ENCODE results near the gene CLEC4D.

DNA sequence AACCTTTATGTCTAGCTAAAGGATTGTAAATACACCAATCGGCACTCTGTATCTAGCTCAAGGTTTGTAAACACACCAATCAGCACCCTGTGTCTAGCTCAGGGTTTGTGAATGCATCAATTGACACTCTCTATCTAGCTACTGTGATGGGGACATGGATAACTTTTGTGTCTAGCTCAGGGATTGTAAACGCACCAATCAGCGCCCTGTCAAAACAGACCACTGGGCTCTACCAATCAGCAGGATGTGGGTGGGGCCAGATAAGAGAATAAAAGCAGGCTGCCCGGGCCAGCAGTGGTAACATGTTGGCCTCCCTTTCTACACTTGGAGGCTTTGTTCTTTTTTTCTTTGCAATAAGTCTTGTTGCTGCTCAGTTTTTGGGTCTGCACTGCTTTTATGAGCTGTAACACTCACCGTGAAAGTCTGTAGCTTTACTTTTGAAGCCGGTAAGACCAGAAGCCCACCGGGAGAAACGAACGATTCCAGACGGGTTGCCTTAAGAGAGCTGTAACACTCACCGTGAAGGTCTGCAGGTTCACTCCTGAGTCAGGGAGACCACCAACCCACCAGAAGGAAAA is 9.1 kb upstream of the SLC2A14 start:
- RRBS: no CpG with 5 or more reads among the region's 11 CpGs

- RRBS: no CpG with 5 or more reads among the region's 4 CpGs
Measured at GRCh38 chr12:7926914-7927322, 9.1 kb downstream of the SLC2A3 start.

- RRBS: no CpG with 5 or more reads among the region's 9 CpGs
Measured at GRCh38 chr12:7935374-7935821, 589 bp downstream of the SLC2A3 start.

DNA sequence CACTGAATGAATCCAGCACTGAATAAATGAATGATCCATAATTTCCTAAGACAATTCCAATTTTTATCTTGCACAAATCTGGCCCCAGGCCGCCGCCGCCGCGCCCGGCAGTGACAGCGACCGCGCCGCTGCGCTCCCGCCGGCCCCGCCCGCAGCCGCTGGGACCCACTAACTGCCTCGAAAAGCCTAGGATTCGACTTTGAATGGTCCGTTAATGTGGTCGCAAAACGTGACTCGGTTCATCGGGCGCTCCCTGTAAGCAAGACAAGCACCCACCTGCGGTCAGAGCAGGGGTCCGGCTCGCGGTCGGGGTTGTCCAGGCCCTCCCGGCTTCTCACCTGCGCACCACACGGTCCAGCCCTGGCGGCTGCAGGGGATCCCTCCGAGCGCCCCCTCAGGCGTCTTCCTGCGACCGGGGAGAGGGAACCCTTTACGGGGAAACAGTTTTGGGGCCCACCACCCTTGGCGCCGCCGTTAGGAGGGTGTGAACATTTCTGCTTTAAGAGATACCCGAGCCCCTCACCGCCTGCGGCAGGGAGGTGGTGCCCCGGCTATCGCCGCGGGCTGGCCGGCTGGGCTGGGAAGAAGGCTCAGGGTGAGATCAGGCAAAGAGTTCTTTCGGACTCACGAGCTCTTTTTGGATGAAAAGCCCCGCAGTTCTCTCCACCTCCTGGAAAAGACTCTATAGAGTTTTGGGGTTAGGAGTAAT is 13.7 kb upstream of the FOXJ2 start:
- RRBS: 44% methylated on average over 10 of the region's 53 CpGs

GRCh38 chr12:8221328-8221499 is 6.2 kb downstream of the FAM90A1 start:
- RRBS: no CpG with 5 or more reads among the region's 10 CpGs

GRCh38 chr12:8513397-8513643 is at the start of gene CLEC4D:
CLEC4D (plus strand) TSS chr12:8513503.
- RRBS: no CpG with 5 or more reads among the region's 3 CpGs

GRCh38 chr12:8534487-8534957 is 6.2 kb downstream of the CLEC4E start:
- RRBS: no CpG with 5 or more reads among the region's 5 CpGs

DNA sequence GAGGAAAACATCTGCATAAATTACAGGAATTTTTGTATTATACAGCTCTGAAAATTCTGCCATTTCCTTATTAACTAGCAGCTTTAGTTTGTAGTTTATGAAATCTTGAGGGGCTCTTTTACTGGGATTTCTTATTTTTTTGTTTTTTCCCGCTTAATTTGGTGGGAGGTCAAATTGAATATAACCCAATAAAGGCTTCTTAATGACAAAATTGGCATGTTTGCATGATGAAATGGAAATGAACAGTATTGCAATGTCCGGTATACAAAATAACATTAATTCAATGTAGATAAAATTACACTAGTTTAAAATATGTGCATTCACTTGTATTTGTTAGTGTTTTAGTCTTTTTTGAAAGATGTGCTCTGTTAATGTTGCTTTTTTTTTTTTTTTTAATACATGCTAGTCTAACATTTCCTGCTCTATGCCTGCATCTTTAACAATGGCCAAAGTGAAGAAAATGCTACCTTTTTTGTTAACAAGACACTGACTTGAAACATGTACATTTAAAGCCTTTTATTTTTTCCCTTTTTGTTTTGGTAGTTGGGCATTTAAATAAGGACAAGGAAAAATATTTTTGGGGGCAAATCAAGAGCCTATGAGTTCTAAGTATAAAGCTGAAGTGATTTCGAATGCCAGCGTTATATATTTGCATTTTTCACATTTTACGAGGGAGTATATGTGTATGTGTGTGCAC is 48.1 kb upstream of the A2ML1 start:
- RRBS: no CpG with 5 or more reads among the region's 5 CpGs

DNA sequence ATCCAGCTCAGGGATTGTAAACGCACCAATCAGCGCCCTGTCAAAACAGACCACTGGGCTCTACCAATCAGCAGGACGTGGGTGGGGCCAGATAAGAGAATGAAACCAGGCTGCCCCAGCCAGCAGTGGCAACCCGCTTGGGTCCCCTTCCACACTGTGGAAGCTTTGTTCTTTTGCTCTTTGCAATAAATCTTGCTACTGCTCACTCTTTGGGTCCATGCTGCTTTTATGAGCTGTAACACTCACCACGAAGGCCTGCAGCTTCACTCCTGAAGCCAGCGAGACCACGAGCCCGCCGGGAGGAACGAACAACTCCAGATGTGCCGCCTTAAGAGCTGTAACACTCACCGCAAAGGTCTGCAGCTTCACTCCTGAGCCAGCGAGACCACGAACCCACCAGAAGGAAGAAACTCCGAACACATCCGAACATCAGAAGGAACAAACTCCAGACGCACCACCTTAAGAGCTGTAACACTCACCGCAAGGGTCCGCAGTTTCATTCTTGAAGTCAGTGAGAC is 34.2 kb upstream of the A2ML1 start:
- RRBS: no CpG with 5 or more reads among the region's 19 CpGs

- RRBS: no CpG with 5 or more reads among the region's 1 CpG
Measured at GRCh38 chr12:9668035-9668692, 1.3 kb upstream of the CLEC2D start.

DNA sequence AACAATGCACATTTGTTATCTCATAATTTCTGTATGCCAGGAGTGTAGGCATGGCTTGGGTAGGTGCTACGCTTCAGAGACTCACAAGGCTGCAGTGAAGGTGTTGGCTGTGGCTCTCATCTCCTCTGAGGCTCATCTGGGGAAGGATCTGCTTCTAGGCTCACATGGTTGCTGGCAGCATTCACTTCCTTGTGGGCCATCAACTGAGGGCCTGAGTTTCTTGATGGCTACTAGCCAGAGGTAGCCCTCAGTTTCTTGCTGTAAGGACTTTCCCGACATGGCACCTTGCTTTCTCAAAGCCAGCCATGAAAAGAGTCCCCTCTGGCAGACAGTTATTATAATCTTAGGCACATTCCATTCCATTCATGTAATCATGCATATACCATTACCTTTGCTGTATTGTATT is 20.3 kb downstream of the CD69 start:
- RRBS: no CpG with 5 or more reads among the region's 2 CpGs

DNA sequence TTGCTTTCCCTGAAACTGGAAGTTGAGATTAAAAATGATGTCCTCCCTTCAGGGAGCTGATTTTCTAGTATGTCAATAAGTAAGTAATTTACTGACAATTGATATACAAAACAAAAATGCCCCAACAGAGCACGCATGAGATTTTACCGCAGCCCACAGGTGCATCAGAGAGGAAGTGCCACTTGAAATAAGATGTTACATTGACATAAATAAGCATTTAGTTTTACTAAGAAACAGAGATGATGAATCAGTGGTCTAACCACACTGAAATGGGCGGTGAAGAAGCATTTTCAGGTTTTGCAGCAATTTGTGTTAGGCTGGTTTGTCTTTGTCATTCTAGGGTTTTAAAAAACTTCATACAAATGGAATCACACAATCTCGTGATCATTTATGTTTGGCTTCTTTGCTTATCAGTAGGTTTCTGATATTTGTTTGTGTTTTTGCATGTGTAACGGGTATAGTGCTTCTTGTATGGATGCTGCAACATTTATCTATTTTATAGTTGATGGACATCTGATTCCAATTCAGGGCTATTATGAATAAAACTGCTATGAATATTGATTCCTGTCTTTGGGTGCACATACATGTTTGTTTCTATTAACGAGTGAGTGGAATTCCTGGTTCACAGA is 18.8 kb downstream of the CD69 start:
- RRBS: no CpG with 5 or more reads among the region's 6 CpGs

DNA sequence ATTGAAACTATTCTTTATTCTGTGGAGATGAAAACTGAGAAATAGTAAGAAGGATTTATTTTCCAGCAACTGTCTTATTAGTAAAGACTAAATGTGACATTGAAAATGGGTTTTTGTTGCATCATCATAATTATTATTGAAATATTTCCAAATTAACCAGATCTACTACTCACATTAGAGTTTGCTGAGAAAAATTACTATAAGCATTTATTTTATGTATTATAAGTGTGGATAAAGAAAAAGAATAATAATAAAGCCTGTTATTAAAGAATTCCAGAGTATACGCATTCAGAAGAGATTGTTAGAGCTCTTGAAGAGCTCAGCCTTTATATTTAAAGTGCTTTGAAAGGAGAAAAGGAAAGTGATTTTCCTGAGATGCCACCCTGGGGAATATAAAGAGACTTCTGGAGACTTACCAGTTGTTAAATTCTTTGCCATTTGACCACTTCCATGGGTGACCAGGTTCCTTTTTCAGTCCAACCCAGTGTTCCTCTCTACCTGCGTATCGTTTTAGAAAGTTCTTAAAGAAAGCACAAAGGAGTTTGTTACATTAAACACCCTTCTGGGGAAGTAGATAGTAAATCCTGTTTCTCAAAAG is 6.4 kb downstream of the CD69 start:
- RRBS: no CpG with 5 or more reads among the region's 3 CpGs

DNA sequence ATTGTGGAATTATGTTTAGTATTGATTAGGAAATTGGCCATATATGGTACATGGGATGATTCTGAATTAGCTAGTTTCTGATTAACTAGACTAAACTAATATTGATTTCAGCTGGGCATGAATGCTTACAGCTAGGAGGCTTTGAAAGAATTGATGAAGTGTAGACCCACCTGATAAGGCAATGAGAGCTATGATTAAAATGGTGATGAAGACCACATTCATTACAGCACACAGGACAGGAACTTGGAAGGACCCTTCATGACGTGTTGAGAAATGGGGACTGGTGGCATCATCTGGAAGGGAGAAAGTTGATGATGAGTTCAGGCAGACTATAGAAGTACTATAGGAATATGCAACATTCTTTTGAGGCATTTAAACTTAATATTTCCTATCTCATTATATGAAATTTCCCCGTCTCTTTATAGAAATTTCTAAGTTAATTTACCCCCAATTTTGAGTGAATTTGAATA is 4.5 kb downstream of the CD69 start:
- RRBS: no CpG with 5 or more reads among the region's 2 CpGs

- RRBS: no CpG with 5 or more reads among the region's 8 CpGs
Measured at GRCh38 chr12:9759426-9760531, 922 bp downstream of the CD69 start.

GRCh38 chr12:9776112-9776425 is 15.4 kb upstream of the CD69 start:
- RRBS: no CpG with 5 or more reads among the region's 2 CpGs

DNA sequence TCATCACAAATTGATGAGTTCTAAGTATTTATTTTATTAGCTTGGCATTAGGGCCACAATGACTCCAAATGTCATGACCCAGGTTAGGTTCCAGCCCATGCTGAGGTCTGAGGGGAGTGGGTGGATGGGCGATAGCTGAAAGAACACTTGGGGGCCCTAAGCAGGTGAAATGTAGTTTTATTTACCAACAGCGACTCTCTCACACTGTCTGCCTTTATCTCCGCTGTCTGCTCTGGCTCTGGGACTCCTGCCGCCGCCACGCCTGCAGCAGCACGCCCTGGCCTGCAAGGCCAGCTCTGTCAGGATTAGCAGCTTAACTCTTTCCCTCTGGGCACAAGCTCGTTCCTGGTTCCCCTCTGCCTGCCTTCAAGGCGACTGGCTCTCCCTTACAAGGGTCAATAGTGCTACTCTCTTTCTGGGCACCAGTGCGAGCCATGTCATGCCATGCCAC is 3.5 kb upstream of the CLEC2B start:
- RRBS: no CpG with 5 or more reads among the region's 10 CpGs

DNA sequence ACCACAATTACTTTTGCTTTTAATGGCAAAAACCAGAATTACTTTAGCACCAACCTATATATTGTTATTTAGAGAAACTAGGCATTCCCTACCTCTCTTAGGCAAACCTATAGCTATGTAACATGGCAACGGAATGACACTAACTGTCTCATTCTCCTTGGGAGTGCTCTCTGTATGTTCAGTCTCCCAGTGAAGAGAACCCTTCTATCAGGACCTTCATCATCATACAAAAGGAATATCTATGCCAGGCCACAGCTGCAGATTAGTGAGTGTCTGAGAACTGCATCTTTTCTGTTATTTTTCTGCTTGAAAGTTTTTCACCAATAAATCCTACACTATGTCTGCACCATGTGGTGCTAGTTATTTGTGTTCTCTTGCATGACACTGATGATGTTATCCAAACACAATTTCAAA is 326 bp upstream of the CLEC12A start:
- RRBS: no CpG with 5 or more reads among the region's 1 CpG

GRCh38 chr12:10089034-10089323 is 9.8 kb downstream of the CLEC1A start:
- RRBS: no CpG with 5 or more reads among the region's 3 CpGs

Measured in HCT116 (cell line).